Vagina (tissue), 1 donor: ENCODE measurements around a stretch of chr16.

- PRO-cap: no peak
- RAMPAGE, long total RNA: start-site peak on the minus strand at chr16:50368222-50368299, 154 reads
Observed at GRCh38 chr16:50367956-50368563, 728 bp downstream of the BRD7 start.

GRCh38 chr16:50460990-50461459 is 87.2 kb upstream of the NKD1 start:
- PRO-cap: no peak
- RAMPAGE, long total RNA: no peak

GRCh38 chr16:50593715-50594746 is 45.8 kb downstream of the NKD1 start:
- PRO-cap: no peak
- RAMPAGE, long total RNA: no peak

DNA sequence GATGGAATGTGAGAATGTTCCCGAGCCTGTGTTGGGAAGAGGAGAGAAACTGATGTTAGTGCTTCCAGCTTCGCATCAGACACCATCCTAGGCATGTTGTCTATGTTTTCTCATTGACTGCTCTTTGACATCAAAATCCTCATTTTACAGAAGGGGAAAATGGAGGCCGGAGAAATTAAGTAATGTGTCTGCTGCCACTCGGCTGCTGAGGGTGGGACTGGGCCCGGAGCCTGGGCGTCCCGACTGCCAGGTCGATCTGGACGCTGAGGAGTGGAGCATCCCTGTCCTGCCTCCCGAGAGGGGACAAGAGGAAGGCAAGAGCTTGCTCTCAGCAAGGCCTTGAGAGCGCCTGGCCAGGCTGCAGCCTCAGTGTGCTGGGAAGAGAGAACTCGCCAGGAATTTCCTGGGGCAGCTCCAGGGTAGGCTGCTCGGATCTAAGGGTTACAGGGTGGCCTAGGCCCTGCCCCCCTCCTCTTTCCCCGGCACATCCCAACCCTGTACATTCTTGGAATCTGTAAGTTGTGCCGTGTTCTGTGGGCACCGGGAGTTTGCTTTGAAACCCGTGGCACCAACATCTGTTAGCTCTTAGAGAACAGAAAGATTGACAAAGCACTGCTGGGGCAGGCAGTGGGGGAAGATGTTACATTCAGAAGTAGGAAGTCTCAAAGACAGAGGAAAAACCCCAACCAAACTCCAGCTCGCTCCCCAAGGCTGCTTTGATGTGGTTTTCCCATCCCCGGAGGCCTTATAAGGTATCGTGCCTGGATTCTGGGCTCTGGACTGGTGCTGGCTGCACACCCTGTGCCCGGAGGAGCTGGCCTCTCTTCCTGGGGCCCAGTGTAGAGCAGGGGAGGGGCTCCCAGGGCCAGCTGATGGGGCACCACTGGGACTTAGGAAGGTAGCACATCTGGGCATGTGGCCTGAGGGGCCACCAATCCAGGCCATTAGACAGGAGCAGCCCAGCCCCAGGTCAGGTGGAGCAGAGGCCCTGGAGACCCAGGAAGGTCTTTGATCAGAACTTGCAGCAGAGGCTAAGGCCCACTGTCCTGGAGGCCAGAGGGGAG is 55.1 kb downstream of the NKD1 start:
- PRO-cap: unidirectional peak, plus-strand start at position 249 of the sequence; bidirectional peak, plus-strand start at position 840 of the sequence, minus-strand start at position 718 of the sequence
- RAMPAGE, long total RNA: no peak

DNA sequence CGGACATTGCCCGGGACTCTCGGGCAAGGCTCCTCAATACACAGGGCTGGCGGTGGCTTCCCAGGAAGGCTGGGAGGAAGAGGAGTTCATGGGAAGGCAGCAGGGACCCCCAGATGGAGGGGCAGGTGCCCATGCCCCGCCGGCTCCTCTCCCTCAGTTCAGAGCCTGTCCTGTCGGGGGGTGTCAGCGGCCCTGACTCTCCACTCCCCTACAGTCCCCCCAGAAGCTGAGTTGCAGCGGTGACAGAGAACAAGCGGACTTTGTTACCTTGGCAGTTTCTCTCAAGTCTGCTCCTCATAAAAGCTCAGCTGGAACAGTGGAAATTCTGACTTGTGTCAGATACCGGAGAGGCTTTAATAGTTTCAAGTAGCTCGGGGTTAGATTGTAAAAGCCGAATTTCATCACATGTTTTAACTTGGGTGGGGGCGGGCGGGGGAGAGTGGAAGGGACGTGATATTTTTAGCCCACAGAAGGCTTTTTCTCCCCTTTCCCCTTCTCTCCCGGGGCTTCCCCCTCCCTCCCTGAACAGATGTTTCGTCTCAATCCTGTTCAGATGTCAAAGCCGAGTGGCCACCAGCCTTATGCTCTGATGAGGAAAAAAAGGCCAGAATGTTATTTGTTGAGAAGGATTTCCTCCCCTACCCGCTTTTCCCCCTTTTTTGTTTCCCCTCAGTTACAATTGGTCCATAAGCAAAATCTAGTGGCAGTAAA is 65.3 kb downstream of the NKD1 start:
- PRO-cap: unidirectional peak, minus-strand start at position 327 of the sequence; unidirectional peak, minus-strand start at position 358 of the sequence
- RAMPAGE, long total RNA: no peak

DNA sequence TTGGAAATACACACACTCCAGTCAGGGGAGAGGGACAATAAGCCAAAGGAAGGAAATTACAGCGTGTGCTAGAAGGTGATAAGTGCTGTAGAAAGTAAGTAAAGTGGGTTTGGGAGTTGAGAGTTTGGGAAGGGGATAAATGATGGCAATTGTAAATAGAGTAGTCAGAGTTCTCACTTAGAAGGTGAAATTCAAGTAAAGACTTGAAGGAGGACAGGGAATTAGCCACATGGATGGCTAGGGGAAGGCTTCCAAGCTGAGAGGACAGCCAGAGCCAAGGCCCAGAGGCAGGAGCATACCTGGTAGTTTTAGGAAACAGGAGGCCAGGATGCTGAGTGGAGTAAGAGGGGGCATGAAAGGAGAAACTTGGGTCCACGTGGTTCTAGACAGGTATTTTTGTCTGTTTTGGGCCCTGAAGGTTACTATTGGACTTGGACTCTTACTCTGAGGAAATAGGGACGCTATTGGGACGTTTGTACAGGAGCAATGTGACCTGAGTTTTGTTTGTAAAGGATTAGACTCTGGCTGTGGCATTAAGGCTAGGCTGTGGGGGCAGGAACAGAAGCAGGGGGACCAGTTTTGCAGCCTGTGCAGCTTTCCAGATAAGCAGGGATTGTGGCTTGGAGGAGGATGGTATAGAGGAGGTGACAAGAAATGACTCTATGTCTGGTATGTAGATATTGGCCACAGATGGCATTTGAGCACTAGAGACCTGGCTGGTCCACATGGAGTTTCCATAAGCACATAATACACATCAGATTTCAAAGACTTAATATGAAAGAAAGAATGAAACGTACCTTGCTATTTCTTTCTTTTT is 12.7 kb downstream of the NOD2 start:
- PRO-cap: no peak
- RAMPAGE, long total RNA: start-site peak on the plus strand centred at position 422 of the sequence, 46 bp wide, 6 reads

- PRO-cap: no peak
- RAMPAGE, long total RNA: no peak
Observed at GRCh38 chr16:50740835-50741199, 1.1 kb upstream of the CYLD start.

DNA sequence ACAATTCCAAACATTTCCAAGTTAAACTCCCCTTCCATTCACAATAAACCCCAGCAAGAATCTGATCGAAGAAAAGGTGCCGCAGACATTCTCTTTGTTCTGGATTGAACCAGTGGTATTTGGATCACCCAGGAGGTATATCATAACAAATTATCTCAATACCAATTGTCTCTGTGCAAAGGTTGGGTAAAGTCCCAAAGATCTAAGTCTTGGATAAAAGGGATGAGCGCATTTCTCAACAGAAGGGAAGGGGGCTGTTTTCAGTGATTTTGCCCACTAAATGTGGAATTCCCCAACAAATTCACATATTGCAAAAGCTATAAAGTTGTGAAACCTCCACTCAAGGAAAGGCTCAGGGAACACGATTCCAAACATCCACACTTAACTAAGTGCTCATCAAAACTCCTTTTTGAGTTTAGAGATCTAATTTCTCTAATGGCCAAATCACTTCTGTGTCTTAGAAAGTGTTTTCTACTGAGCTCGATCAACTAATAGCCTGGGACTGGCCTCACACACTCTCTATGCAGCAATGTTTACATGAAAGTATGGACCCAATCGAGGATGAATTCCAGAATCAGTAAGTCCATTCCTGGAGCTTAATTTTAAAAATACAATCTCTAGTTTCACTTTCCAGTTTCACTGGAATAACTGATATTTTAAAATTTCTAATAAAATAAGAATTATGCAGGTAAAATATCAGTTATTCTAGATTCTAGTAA is 30.9 kb downstream of the SALL1 start:
- PRO-cap: no peak
- RAMPAGE, long total RNA: no peak

- PRO-cap: no peak
- RAMPAGE, long total RNA: no peak
Observed at GRCh38 chr16:51148128-51148484, 3.0 kb downstream of the SALL1 start.

DNA sequence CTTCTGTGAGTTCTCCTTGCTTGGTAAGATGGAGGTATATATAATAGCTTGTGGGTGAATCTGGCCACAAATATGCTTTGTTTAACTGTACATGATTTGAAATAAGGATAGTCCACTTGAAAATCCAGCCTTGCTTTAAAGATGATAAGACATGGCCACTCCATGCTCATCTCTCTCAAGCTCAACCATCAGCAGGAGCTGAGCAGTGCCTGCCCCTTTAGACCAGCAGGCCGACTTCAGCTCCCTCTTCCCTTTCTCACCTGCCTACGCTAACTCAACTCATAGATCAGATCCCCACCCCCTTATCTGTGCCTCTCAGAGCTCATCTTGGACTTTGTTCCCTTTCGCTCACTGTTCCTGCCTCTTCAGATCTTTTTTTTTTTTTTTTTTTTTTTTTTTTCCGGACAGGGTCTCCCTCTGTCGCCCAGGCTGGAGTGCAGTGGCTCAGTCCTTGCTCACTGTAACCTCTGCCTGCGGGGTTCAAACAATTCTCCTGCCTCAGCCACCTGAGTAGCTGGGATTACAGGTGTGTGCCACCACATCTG is 84.5 kb upstream of the SALL1 start:
- PRO-cap: no peak
- RAMPAGE, long total RNA: no peak

- PRO-cap: no peak
- RAMPAGE, long total RNA: no peak
Observed at GRCh38 chr16:51391580-51392190, 240.6 kb upstream of the SALL1 start.

GRCh38 chr16:52526543-52526779 is 20.5 kb downstream of the TOX3 start:
- PRO-cap: no peak
- RAMPAGE, long total RNA: no peak

- PRO-cap: no peak
- RAMPAGE, long total RNA: no peak
Observed at GRCh38 chr16:52564863-52565680, 18.1 kb upstream of the TOX3 start.

GRCh38 chr16:53041456-53042077 is 11.1 kb downstream of the CHD9NB start:
- PRO-cap: no peak
- RAMPAGE, long total RNA: no peak

- PRO-cap: no peak
- RAMPAGE, long total RNA: no peak
Observed at GRCh38 chr16:53139524-53139887, 84.7 kb downstream of the CHD9 start.

DNA sequence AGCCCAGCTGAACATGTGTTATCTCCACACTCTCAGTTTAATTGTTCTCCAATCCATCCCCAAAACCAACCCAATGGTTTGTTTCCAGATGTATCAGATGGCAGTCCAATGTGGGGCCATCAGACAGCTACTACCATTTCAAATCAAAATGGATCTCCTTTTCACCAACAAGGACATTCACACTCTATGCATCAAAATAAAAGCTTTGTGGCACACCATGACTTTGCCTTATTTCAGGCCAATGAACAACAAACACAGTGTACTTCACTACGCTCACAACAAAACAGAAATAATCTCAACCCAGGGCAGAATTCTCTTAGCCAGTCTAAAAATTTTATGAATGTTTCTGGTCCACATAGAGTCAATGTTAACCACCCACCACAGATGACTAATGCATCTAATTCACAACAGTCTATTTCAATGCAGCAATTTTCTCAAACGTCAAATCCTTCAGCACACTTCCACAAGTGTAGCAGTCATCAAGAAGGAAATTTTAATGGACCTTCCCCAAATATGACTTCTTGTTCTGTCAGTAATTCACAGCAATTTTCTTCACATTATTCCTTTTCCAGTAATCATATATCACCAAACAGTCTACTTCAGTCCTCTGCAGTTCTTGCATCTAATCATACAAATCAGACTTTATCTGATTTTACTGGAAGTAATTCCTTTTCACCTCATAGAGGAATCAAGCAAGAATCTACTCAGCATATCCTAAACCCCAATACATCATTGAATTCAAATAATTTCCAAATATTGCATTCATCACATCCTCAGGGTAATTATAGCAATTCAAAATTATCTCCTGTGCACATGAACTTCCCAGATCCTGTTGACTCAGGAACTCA is 101.8 kb downstream of the CHD9 start:
- PRO-cap: no peak
- RAMPAGE, long total RNA: no peak

- PRO-cap: no peak
- RAMPAGE, long total RNA: start-site peak on the plus strand at chr16:53208473-53208482, 24 reads
Observed at GRCh38 chr16:53207661-53208753, 153.2 kb downstream of the CHD9 start.

- PRO-cap: no peak
- RAMPAGE, long total RNA: no peak
Observed at GRCh38 chr16:53286100-53286555, 148.1 kb upstream of the RBL2 start.

DNA sequence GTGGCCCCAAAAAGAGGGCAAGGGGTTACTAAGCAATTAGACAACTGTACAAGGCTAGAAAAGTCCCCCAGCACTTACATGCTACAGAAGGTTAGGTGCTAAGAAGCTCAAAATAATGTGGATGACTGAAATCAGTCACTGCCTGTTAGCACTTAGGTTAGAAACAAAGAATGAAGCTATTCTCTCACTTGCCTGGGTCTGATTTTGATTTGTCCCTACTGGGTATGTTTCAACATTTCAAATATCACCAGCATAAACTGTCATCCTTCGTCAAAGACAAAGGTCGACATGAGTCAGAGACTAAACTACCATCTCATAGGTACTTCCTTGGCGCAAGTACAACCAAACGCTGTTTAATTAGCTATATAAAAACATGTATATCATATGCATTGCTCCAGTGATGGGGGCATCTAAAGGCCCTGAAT is 4.1 kb downstream of the AKTIP start:
- PRO-cap: no peak
- RAMPAGE, long total RNA: no peak

DNA sequence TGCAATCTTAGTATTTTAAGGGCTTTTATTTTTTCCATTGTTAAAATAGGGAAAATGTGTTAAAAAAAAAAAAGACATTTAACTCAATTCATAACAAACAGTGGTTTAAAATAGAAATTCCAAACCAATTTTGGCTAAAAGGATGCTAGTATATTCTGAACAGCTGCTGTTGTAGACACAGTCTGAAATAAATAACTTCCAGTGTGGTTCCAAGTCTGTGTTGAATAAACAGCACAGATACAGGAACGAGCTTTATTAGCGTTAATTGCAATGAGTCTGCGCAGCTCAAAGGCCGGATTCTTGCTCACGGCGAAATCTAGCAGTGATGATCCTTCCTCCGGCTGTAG is 46.8 kb upstream of the AKTIP start:
- PRO-cap: no peak
- RAMPAGE, long total RNA: no peak